ENCODE measurements around a stretch of chr12.

DNA sequence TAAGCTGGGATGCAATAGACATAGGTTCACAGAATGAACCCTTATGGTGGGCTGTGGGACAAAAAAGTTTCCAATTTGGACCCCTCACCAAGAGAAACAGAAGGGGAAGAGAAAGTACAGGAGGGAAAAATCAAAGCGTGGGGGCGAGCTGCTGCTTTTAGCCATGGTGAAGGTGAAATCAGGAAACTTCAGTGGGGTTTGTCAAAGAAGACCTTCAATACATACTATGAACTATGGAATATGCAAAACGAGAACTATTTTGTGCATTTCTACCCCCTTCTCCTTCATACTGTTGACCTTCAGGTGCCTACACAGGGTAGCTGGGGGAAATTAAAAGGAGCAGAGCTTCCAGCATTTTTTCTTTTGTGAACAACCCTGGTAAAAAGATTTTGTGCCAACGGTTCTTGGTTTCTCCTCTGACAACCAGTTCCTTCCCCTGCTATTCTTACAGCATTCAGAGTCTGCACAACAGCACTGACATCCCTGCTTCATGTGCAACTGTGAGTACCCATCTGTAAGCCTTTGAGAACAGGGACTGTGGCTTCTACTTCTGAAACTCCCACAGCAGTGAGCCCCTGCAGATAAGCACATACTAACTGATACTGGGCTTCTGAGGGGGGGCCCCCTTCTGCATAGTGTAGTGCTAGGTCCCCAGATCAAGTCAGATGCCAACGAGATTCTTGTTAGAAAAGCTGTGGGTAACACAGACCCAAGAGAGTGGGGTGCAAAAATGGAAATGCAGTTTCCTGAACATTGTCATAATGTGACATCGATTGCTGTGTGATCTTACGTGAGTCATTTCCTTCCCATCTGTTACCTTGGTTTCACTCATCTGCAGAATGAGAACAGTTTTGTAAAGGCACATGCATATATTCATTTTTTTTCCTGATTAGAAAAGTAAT lies 10.9 kb upstream of the NINJ2 start:
- RRBS = no CpG with 5 or more reads among the region's 7 CpGs

DNA sequence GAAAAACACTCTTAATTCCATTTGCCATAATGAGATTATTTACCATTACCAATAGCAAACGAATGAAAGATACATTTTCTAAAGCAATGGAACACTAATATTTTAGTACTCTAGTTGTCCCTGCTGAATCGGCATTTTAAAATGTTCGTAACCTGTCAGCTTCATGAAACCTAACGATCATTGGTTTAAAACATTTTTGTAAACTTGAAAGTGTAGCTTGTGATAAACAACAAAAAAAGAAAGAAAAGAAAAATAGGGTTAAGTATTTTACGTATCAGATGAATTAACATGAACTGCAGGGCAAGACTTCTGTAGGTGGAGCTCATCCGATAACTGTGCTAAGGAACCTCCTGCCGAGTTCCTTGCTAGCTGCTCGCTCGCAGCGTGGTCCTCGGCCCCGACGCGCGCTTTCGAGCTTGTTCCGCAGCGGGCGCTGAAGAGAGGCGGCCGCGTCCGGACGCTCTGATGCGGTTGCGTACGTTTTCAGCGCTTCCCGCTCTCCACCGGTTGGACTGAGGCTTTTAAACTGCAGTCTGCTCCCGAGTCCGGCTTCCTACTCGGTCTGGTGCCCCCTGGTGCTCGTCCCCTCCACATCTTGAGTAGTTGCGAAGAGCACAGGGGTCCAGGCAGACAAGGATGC lies 1.4 kb upstream of the WNK1 start:
- RRBS = 3% methylated on average over 8 of the region's 35 CpGs

DNA sequence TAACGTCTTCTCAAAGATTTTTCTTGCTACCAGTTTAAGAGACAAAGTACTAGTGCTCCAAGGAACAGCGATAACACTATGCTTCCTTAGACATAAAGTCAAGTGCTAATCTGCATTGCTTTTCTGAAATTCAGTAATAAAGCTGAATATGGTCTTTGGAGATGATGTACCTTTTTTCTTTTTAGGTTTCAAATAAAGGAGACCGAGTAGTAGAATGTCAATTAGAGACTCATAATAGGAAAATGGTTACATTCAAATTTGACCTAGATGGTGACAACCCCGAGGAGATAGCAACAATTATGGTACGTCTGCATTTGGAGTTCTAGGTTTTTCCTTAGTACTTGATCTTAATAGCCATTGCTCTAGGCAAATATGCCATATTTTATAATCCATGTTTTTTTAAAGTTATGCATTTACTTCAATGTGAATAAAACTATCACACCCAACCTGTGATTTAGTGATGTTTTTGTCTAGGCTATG lies 66.7 kb downstream of the RAD52 start:
- RRBS = no CpG with 5 or more reads among the region's 5 CpGs

DNA sequence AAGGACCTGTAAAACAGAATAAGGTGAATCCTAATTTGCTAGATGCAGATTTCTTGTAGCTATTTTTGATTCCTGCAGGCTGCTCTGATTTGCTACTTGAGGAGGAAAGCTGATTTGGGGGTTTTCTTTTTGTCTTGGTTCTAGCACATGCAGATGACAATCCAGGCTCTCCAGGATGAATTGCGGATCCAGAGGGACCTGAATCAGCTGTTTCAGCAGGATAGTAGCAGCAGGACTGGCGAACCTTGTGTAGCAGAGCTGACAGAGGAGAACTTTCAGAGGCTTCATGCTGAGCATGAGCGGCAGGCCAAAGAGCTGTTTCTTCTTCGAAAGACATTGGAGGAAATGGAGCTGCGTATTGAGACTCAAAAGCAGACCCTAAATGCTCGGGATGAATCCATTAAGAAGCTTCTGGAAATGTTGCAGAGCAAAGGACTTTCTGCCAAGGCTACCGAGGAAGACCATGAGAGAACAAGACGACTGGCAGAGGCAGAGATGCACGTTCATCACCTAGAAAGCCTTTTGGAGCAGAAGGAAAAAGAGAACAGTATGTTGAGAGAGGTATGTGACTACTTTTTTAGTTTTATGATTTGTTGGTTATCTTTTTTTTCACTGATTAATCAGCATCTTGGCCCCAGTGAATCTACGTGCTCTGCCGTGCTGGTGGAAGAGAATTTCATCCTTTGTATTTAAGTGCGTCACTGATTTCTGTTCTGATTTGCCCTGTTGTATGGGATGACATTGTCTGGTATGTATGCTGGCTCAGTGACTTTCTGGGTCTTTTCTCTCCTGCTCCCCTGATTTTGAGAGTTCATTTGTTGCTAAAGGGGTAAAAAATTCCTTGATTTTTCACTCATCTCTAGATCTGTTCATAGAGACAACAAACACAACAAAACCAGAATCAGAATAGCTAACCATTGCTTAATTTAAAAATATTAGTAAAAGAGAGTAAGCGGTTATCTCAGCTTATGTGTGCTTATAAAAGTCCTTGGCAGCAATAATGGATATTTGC lies 92.3 kb downstream of the ERC1 start:
- RRBS = no CpG with 5 or more reads among the region's 13 CpGs

DNA sequence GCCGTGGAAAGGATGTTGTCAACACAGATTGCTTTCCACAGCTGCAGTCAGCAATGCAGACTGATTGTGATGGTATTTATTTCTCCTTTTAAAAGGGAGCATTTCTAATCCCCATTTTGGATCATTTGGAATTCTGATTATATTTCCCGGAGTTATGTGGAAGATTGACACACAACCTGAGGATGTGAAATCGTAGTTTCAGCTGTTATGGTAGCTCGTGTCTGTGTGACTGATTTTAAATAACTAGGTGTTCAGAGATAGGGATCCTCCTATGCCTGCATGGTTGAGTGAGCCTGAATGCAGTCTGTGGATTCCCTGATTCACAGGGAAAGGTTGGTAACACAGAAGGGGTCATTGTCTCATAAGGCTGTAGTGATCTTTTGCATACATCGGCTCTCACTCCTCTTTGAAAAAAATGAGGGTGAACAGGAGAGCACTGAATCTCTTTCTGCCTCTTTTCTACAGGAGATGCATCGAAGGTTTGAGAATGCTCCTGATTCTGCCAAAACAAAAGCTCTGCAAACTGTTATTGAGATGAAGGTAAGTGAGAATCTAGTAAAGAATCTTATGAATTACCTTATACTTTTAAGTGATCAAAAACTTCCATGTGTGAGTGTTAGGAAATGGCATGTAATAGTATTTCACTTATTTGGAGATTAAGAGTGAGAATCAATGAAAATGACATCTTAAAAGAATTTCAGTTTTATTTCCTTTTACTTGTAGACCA lies 113.4 kb downstream of the ERC1 start:
- RRBS = no CpG with 5 or more reads among the region's 6 CpGs

DNA sequence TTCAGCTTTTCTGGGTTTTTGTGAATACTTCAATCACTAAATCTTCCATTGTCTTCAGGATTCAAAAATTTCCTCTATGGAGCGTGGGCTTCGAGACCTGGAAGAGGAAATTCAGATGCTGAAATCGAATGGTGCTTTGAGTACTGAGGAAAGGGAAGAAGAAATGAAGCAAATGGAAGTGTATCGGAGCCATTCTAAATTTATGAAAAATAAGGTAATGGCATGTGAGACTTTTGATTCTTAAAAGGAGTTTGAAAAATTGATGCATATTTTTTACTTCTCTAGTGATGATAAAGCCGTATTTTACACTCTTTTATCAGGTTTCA lies 119.1 kb downstream of the ERC1 start:
- RRBS = no CpG with 5 or more reads among the region's 5 CpGs

DNA sequence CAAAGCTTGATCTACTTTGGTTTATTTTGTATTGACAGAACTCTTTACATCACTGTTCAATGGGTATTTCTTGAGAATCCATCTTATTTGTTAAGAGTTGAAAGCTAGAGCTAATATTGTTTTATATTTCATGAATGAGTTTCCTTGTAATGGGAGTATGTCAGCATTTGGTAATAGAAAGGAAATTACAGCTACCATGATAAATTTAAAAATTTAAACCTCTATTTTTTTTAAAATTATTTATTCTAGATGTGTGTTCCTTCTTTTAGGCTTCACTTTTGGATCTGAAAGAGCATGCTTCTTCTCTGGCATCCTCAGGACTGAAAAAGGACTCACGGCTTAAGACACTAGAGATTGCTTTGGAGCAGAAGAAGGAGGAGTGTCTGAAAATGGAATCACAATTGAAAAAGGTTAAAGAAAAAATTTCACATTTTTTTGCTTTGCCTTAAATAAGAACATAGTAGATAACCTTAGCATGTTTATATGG lies 192.0 kb downstream of the ERC1 start:
- RRBS = no CpG with 5 or more reads among the region's 1 CpG

GRCh38 chr12:1305974-1306796 lies 288.2 kb downstream of the FBXL14 start:
- RRBS = no CpG with 5 or more reads among the region's 5 CpGs

- RRBS = no CpG with 5 or more reads among the region's 11 CpGs
These were observed 23.1 kb upstream of the ADIPOR2 start for GRCh38 chr12:1667782-1668144.

GRCh38 chr12:1795712-1796797 lies 24.3 kb upstream of the LRTM2 start:
- RRBS = 3% methylated on average over 27 of the region's 74 CpGs

DNA sequence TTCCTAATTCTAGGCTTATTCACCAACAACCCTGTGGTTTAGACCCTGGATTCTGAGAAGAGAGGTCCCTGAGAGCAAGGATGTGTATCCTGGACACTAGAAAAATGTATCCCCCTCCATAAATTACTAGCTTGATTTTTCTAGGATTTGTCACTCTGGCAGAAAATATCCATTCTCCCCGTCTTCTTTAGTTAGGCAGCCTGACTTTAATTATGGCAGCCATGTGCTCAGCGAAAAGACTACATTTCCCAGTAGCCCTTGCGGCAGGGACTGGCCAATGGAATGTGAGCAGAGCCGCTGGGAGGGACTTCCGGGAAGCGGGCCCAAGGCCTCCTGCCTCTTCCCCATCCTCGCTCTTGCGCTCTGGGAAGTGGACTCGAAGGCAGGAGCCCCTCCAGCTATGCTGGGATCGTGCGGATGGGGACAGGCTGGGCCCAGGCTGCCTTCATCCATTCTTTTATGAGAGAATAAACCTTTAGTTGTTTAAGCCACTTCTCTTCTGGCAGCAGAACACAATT lies 15.9 kb upstream of the LRTM2 start:
- RRBS = no CpG with 5 or more reads among the region's 11 CpGs

DNA sequence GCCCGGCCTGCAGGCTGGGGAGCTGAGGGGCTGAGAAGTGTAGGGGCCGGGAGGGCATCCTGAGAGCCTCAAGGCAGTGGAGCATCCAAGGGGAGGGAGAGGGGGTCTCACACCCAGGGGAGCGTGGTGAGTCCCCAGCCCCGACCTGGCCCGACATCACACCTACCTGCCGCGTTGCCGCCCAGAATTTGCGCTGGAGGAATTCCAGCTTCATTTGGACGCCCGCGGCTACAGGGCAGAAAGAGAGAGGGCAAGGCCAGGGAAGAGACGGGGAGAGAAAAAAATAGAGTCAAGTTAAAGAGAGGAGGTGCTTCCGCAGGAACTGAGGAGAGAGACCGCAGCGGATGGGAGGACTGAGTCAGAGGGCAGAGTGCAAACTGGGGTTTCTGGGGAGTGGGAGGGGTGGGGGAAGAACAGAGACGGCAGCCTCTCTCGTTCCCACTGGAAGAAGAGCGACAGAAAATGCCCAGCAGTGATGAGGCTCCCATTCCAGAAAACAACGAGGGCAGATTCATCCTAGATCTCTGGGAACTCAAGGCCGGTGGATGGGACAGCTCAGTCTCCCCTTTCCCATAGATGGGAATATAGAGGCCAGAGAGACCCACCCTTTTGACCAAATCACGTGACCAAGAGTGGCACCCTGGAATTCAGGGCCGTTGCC lies 8.7 kb upstream of the LRTM2 start:
- RRBS = no CpG with 5 or more reads among the region's 23 CpGs

GRCh38 chr12:1812538-1813362 lies 7.6 kb upstream of the LRTM2 start:
- RRBS = no CpG with 5 or more reads among the region's 21 CpGs

GRCh38 chr12:1940019-1940330 lies 21.5 kb upstream of the CACNA2D4 start:
- RRBS = no CpG with 5 or more reads among the region's 7 CpGs

- RRBS = no CpG with 5 or more reads among the region's 29 CpGs
These were observed 186.5 kb downstream of the CACNA1C start for GRCh38 chr12:2239053-2240007.

DNA sequence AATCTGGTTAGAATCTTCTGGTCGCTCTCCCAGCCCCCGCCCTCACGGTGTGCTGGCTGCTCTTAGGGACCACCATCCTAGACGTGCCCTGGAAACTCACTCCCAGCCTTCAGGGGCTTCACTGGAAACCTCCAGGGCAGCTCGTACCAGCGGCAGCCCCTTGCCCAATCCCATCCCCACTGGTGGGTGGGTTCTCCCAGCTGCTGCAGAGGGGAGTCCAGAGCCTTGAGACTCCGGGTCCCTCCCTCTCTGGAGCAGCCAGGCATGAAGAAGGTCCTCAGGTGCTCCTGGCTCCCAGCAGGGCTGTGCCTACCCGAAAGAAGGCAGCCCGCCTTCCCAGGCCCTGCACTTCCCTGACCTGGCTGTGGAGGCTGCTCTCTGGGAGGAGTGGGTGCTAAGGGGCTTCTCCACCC lies 115.8 kb upstream of the FKBP4 start:
- RRBS = no CpG with 5 or more reads among the region's 9 CpGs

- RRBS = under 1% methylated on average over 8 of the region's 58 CpGs
These were observed 577 bp downstream of the TULP3 start for GRCh38 chr12:2890991-2891944.

DNA sequence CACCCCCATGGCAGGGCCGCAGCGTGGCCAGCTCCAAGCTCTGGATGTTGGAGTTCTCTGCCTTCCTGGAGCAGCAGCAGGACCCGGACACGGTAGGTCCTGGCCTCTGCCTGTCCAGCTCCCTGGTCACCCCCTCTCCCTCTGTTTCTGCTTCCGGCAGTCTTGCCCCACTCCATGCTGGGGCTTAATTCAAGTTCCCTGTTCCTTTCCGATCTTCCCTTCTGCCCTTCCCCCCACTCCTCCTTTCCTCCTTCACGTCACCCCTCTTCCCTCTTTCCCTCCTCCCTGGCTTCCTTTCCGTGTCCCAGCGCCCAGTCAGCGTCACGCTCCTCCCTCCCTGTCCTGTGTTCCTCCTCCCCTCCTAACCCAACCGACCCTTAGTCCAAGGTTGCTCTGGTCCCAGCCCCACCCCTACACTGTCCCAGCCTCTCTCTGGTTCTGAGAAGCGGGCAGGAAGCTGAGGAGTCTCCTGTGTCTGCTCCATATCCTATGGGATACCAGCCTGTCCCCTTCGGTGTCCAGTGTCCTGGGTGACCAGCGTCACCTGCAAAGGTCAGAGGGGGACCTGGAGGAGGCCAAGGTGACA lies 56.4 kb upstream of the TSPAN9 start:
- RRBS = 98% methylated on average over 5 of the region's 15 CpGs

DNA sequence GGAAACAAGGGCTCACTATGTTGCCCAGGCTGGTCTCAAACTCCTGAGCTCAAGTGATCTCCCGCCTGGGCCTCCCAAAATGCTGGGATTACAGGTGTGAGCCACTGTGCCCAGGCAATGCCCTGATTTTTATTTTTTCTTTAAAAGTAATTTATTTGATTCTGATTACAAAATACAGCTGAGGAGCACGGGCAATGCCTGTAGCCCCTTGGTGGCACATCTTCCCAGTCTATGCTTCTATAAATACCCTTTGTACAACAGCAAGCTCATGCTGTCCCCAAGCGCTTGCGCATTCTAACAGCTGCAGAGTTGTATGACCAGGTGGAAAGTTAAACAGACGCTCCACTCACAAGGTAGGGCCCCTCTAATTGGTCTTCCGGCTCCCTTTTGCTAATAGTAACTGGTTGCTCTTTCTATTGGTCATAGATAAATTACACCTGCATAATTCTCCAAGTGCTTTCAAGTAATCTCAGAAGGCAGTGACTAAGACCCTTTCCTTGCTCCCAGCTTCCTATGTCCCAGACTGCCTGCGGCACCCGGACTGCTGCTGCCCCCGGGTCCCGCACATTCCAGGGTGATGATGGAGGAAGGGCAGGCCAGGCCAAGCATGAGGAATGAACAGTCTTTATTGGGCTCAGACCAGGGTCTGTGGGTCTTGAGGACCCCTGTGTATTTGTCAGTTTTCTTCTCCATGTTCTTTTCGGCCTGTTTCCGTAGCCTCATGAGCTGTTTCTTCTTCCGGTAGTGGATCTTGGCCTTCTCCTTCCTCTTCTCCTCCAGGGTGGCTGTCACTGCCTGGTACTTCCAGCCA lies 6.1 kb upstream of the TSPAN9 start:
- RRBS = no CpG with 5 or more reads among the region's 13 CpGs

Measured in epidermal melanocyte (primary cell).